Airway epithelial cell (primary cell): ENCODE measurements around a stretch of chr1.

DNA sequence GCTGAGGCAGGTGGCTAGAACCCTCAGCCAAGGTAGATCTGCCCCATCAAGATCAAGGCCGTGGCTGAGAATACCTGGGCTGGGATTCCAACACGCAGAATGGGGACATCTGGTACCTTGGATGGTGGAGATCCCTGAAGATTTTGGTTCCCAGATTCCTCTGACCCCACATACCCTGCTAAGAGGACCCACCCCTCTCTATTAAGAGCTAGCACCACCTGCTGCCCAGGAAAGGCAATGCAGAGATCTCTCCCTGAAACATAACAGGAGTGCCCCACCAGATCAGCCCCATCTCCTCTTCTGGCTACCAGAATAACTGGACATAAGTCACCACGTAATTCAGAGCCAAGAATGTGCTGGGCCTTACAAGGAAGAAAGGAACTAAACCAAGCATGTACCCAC is 16.2 kb downstream of the PLEKHO1 start:
- RAMPAGE, long total RNA: no peak

DNA sequence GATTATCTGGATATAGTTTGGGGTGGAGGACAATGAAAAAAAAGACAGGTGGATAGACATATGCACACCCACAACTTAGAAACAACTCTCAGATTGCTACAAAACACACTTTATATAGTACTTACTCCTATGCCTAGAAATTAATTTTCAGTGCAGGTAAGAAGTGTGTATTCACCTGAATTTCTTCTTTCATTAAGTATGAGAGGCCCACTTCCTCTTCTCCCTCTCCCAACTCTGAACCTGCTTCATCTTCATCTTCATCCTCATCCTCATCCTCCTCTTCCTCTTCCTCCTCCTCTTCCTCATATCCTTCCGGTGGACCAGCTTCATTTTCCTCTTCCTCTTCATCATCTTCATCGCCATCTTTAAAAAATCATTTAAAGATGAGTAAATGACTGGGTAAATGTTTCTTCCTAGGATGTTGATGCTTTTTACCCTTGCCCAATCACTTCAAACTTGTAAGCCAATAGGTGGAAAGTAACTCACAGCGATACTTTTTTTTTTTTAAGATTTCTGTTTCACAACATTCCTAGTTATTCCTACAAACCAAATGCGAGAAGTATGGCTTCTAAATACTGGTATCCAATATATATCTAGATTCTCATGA is 9.4 kb downstream of the ANP32E start:
- RAMPAGE, long total RNA: no peak

DNA sequence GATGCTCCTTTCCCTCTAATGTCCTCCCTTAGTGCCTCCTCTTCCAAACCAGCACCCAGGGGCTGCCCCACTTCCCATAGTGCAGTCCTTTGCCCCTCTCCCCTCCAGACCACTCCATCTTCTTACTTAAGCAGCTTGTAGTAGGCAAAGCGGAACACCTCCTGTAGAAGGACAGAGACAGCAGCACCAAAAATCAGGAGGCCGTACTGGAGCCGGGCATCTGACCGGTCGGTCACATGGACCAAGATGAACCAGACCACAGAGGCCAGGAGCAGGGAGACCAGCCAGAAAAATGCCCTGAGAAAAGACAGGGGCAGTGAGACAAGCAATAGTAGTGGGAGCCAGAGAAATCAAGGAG is 1.0 kb downstream of the APH1A start:
- RAMPAGE, long total RNA: no peak

GRCh38 chr1:150269345-150269737 is 525 bp upstream of the APH1A start:
- RAMPAGE, long total RNA: no peak

DNA sequence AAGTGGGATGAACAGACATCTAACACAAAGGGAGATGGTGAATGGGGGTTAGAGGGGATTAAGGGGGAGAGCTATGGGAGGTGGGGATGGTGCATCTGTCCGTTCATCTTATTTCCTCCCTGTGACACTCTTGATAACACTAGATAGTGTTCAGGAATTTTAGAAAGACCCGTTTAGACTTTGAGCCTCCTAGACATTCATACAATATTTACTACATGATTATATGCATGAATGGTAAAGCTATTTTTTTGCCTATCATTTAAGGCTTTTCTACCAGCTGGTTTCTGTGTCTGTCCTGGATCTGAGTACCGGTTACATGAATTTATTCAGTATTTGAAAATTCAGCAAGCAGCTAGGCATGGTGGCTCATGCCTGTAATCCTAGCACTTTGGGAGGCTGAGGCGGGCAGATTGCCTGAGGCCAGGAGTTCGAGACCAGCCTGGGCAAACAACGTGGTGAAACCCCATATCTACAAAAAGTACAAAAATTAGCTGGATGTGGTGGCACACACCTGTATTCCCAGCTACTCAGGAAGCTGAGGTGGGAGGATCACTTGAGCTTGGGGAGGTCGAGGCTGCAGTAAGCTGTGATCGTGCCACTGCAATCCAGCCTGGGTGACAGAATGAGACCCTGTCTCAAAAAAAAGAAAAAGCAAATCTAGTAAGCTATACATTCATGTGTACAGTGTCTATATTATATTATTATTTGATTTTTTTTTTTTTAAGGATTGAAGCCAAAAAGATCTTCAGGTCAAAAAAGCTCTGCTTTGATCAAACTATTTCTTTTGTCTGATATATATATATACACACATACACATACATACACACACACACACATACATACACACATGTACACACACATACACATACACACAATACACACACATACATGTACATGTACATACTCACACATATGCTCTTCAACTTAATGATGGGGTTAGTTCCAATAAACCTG is 17.2 kb upstream of the RPRD2 start:
- RAMPAGE, long total RNA: no peak

GRCh38 chr1:150410683-150411321 is 46.9 kb downstream of the RPRD2 start:
- RAMPAGE, long total RNA: no peak

DNA sequence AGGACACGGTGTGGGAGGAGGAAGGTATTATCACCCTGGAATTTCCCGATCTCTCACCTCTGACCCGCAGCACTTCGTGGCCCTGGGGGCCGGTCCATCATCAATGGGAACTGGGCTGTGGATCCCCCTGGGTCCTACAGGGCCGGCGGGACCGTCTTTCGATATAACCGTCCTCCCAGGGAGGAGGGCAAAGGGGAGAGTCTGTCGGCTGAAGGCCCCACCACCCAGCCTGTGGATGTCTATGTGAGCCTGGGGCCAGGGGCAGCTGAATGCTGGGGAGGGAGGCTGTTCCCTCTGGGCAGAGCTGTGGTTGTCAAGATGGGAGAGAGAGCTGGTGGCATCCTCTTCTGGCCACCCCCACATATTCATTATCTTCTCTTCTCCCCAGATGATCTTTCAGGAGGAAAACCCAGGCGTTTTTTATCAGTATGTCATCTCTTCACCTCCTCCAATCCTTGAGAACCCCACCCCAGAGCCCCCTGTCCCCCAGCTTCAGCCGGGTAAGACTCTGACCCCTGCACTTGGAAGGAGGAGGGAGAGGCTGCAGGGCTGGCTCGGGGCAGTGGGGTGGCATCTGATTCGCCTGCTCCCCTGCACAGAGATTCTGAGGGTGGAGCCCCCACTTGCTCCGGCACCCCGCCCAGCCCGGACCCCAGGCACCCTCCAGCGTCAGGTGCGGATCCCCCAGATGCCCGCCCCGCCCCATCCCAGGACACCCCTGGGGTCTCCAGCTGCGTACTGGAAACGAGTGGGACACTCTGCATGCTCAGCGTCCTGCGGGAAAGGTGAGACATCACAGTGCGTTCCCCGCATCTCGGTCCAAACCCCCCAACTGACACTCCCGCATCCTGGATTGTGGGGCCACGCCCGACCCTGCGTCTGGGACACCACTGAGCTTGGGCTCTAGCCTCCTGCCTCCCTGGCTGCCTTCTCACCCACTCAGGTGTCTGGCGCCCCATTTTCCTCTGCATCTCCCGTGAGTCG is 7.6 kb downstream of the ADAMTSL4 start:
- RAMPAGE, long total RNA: no peak

GRCh38 chr1:150616841-150617406 is 12.5 kb downstream of the ENSA start:
- RAMPAGE, long total RNA: no peak

GRCh38 chr1:150696578-150696859 is 435 bp downstream of the GOLPH3L start:
- RAMPAGE, long total RNA: no peak

- RAMPAGE, long total RNA: no peak
Observed at GRCh38 chr1:150808691-150809487, 829 bp upstream of the CTSK start.

GRCh38 chr1:150875258-150875559 is 1.2 kb downstream of the ARNT start:
- RAMPAGE, long total RNA: no peak

DNA sequence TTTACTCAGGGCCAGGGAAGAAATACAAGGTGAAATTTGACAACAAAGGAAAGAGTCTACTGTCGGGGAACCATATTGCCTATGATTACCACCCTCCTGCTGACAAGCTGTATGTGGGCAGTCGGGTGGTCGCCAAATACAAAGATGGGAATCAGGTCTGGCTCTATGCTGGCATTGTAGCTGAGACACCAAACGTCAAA is 16.6 kb downstream of the SETDB1 start:
- RAMPAGE, long total RNA: no peak

- RAMPAGE, long total RNA: no peak
Observed at GRCh38 chr1:150970919-150971192, 3.8 kb downstream of the CERS2 start.

GRCh38 chr1:150971193-150972397 is 3.0 kb downstream of the CERS2 start:
- RAMPAGE, long total RNA: no peak

DNA sequence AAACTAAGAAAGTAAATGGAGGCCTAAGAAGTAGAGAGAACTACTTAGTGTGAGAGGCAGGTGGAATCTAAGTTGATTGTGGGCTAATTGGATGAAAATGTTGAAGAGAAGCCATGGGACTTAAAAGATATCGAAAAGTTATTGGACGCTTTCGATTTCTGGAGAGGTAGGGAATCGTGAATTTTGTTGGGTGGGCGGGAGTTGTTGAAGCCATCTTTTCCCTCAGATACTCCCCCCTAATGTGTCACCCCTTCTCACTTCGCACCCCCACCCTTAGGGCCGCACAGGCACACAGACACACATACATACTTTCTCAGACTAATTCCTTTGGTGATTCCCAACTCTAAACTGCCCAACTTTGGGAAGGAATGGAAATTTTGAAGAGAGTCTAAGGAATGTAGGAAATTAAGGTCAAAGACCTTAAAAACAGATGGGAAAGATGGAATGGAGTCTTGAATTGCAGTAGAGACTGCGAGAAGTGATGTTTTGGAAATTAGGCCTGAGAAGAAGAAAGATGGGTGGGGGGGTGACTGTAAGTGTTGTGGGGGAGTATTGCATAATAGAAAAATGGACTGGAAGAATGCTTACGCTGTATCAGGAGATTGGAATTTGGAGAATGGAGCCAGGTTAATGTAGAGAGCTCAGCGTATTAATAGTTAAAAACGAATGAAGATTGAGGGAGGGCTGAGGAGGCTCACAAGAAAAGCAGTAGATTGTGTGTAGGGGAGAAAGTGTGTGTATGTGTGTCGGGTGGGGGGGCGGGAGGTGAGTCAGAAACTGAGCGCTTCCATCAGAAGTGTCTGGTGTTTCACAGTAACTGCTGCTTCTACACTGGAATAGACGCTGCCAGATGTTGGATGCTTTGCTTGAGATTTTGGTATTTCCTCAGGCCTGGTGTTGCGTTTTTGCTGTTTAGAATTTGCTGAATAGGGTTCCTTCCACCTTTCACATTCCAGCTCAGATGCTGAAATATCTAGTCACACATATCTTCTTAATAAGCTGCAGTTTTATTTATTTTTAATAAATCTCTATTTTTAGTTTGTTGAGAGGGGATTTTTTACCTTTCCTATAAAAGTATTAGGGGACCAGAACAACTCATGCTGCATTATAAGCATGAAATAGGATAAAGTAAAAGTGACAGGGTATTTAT is 1.7 kb downstream of the PIP5K1A start:
- RAMPAGE, long total RNA: no peak

- RAMPAGE, long total RNA: no peak
Observed at GRCh38 chr1:151303644-151303980, 21.5 kb downstream of the ZNF687 start.

DNA sequence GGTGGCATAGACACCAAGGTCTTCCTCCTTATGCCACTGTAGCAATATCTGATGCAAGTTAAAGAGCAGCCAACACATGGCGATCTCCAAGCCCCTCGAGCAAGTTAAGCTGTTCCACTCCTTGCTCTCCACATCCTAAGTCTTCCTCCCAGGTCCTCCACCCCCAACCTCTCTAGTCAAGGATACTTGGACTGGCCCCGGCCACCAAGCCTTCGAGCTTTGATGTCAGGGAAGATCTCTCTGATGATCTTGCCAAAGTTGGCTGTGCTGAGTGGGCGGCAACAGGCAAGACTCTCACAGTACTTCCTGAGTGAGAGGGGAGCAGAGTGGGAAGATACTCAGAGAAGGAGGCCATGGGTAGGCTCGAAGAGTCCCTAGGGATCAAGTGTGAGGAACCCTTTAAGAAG is 2.8 kb downstream of the RFX5 start:
- RAMPAGE, long total RNA: no peak

GRCh38 chr1:151410810-151411525 is 11.6 kb downstream of the PSMB4 start:
- RAMPAGE, long total RNA: no peak

DNA sequence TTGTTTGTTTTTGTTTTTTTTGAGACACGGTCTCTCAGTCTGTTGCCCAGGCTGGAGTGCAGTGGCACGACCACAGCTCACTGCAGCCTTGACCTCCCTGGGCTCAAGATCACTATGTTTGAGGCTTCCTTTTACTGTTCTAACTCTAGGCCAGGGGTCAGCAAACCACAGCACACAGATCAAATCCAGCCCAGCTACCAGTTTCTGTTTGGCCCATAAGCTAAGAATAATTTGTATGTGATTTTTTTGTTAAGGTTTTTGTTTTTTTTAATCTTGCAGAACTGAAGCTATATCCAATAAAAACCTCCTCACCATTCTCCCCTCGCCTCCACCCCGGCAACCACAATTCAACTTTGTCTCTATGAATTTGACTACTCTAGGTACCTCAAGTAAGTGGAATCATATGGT is 25.8 kb downstream of the PSMB4 start:
- RAMPAGE, long total RNA: no peak

DNA sequence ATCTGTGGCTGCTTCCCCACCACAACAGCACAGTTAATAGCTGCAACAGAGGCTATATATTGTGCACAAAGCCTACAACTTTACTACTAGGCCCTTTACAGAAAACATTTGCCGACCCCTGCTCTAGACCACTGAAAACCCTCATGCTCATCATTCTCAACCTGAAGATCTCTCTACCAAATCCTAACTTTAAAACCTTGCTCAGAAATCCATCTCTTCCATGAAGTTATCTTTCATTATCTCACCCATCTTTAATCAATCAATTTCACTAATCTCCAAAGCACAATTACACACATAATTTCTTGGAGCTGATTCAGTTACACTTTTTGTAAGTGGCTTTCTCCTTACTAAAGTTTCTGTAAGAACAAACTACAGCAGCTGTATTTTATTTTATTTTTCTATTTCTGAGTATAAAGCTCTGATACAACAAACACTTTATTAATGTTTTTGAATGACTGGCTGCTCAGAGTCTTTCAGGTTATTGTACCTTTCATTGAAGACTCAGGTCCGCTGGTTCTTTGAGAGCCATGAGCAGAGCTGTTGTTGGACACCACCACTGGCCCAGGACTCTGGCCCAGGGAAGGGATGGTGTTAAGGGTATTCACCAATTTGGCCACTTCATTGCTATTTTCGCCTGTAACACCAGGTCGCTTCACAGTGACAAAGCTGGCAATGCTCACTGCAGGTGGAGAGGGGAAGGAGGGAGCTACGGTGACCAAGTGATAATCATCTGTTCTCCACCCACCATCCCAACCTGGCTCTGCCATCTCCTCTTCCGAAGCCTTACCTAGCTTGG is 28.2 kb downstream of the PSMB4 start:
- RAMPAGE, long total RNA: no peak